Testis (tissue), 5 donors: ENCODE results near the genes CCSER1 and UNC5C.

GRCh38 chr4:89929320-89930159 is 34.9 kb downstream of the MMRN1 start:
- PRO-cap, 3 experiments: no peak in any of the 3 experiments
- RAMPAGE, long total RNA, 2 experiments: no peak in any of the 2 experiments
- RRBS: no CpG with 5 or more reads among the region's 4 CpGs

GRCh38 chr4:90127164-90128282 is at the start of gene CCSER1:
Gene CCSER1, plus strand, starts transcription at chr4:90127394.
- PRO-cap, 3 experiments: peak in 3 of 3 experiments; most common plus-strand start chr4:90127535 (in 2); most common minus-strand start chr4:90127289 (in 3)
- RAMPAGE, long total RNA, 2 experiments: start-site peak on the plus strand in 2 of 2 experiments, at chr4:90127445-90127585 at its widest, 309 to 465 reads per replicate
- RRBS: under 1% methylated on average over 49 of the region's 113 CpGs

DNA sequence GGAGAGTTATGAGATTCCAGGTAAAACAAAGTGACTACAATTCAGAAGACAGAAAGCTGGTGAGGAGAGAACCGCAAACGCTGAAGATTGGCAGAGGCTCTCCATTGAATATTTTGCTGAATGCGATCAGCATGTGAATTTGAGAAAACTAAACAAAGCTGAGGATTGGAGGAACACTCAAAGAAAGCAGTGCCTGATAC is 407.3 kb upstream of the GRID2 start:
- PRO-cap, 3 experiments: peak in 3 of 3 experiments; most common plus-strand start position 54 of the sequence (in 3)
- RAMPAGE, long total RNA, 2 experiments: no peak in any of the 2 experiments
- RRBS: no CpG with 5 or more reads among the region's 3 CpGs

- PRO-cap, 3 experiments: no peak in any of the 3 experiments
- RAMPAGE, long total RNA, 2 experiments: no peak in any of the 2 experiments
- RRBS: no CpG with 5 or more reads among the region's 2 CpGs
Measured at GRCh38 chr4:94407840-94408205, 43.9 kb upstream of the PDLIM5 start.

- PRO-cap, 3 experiments: no peak in any of the 3 experiments
- RAMPAGE, long total RNA, 2 experiments: no peak in any of the 2 experiments
- RRBS: no CpG with 5 or more reads among the region's 4 CpGs
Measured at GRCh38 chr4:94451296-94451612, 488 bp upstream of the PDLIM5 start.

GRCh38 chr4:94454169-94454950 is 2.6 kb downstream of the PDLIM5 start:
- PRO-cap, 3 experiments: no peak in any of the 3 experiments
- RAMPAGE, long total RNA, 2 experiments: no peak in any of the 2 experiments
- RRBS: no CpG with 5 or more reads among the region's 5 CpGs

DNA sequence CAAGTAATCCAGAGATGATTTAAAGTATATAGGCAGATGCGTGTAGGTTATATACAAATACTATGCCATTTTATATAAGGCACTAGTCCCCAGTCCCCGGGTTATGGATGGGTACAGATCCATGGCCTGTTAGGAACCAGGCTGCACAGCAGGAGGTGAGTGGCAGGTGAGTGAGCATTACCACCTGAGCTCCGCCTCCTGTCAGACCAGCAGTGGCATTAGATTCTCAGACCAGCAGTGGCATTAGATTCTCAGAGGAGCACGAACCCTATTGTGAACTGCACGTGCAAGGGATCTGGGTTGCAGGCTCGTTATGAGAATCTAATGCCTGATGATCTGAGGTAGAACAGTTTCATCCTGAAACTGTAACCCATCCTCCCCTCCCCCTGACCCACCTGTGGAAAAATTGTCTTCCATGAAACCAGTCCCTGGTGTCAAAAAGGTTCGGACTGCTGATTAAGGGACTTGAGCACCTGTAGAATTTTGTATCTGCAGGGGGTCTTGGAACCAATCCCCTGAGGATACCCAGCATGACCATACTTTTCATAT is 47.9 kb downstream of the PDLIM5 start:
- PRO-cap, 3 experiments: no peak in any of the 3 experiments
- RAMPAGE, long total RNA, 2 experiments: no peak in any of the 2 experiments
- RRBS: no CpG with 5 or more reads among the region's 7 CpGs

GRCh38 chr4:94537117-94537673 is 85.5 kb downstream of the PDLIM5 start:
- PRO-cap, 3 experiments: no peak in any of the 3 experiments
- RAMPAGE, long total RNA, 2 experiments: no peak in any of the 2 experiments

- PRO-cap, 3 experiments: no peak in any of the 3 experiments
- RAMPAGE, long total RNA, 2 experiments: no peak in any of the 2 experiments
- RRBS: no CpG with 5 or more reads among the region's 2 CpGs
Measured at GRCh38 chr4:94559562-94559977, 107.8 kb downstream of the PDLIM5 start.

DNA sequence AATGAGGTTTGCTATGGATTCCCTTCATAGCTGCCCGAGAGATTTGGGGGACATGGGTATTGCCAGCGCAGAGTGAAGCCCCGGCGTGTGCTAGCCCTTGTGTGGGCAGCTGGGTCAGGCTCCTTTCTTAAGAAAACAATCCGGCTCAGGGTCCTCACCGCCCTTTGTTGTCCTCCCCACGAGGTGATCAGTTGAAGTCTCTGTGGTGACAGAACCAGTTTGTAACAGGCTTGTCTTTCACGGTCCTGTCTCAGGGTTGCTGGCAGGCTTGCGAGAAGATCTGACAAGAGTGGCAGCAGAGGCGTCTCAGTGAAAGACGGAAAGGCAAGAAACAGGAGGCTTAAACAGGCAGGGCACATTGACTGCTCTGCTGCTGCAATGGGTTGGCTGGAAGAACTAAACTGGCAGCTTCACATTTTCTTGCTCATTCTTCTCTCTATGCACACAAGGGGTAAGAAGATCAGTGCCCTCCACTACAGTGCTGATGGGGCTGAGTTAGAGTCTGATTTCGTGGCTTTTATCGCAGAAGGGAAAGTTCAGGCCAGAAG is 293.6 kb downstream of the BMPR1B start:
- PRO-cap, 3 experiments: no peak in any of the 3 experiments
- RAMPAGE, long total RNA, 2 experiments: no peak in any of the 2 experiments
- RRBS: 76% methylated on average over 3 of the region's 13 CpGs

GRCh38 chr4:95318517-95318967 is 230.2 kb downstream of the UNC5C start:
- PRO-cap, 3 experiments: no peak in any of the 3 experiments
- RAMPAGE, long total RNA, 2 experiments: no peak in any of the 2 experiments
- RRBS: no CpG with 5 or more reads among the region's 3 CpGs

- PRO-cap, 3 experiments: peak in 3 of 3 experiments; most common plus-strand start chr4:95549115 (in 3); most common minus-strand start chr4:95548970 (in 3)
- RAMPAGE, long total RNA, 2 experiments: start-site peak on the plus strand in 1 of 2 experiments, at chr4:95549525-95549559 at its widest, 15 reads per replicate; start-site peak on the minus strand in 1 of 2 experiments, at chr4:95548858-95549217 at its widest, 587 reads per replicate
- RRBS: 1% methylated on average over 11 of the region's 88 CpGs
Measured at GRCh38 chr4:95548605-95549800, at the start of gene UNC5C. Gene UNC5C, minus strand, starts transcription at chr4:95548973.

- PRO-cap, 3 experiments: peak in 3 of 3 experiments; most common minus-strand start chr4:95549958 (in 3)
- RAMPAGE, long total RNA, 2 experiments: no peak in any of the 2 experiments
- RRBS: 1% methylated on average over 9 of the region's 19 CpGs
Measured at GRCh38 chr4:95549801-95550335, 1.1 kb upstream of the UNC5C start.

DNA sequence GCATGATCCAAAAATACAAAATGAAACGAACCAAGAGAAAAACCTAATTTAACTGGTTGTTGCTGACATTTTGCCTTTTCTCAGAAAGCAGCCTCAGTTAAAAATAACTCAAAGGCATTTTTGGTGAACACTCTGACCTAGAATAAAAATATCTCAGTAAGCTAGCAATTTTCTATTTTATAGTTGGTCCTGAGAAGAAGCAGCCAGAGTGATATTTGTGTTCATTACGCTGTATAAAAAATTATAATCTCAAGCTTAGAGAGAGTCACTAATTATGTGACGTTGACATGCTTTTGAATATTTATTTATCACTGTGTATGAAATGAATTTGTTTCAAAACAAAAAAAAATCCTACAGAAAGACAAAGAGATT is 74.2 kb upstream of the UNC5C start:
- PRO-cap, 3 experiments: no peak in any of the 3 experiments
- RAMPAGE, long total RNA, 2 experiments: no peak in any of the 2 experiments
- RRBS: no CpG with 5 or more reads among the region's 3 CpGs

- PRO-cap, 3 experiments: no peak in any of the 3 experiments
- RAMPAGE, long total RNA, 2 experiments: no peak in any of the 2 experiments
- RRBS: no CpG with 5 or more reads among the region's 3 CpGs
Measured at GRCh38 chr4:97337650-97337996, 805.7 kb downstream of the STPG2 start.

- PRO-cap, 3 experiments: no peak in any of the 3 experiments
- RAMPAGE, long total RNA, 2 experiments: no peak in any of the 2 experiments
- RRBS: no CpG with 5 or more reads among the region's 2 CpGs
Measured at GRCh38 chr4:97496554-97496954, 646.7 kb downstream of the STPG2 start.

DNA sequence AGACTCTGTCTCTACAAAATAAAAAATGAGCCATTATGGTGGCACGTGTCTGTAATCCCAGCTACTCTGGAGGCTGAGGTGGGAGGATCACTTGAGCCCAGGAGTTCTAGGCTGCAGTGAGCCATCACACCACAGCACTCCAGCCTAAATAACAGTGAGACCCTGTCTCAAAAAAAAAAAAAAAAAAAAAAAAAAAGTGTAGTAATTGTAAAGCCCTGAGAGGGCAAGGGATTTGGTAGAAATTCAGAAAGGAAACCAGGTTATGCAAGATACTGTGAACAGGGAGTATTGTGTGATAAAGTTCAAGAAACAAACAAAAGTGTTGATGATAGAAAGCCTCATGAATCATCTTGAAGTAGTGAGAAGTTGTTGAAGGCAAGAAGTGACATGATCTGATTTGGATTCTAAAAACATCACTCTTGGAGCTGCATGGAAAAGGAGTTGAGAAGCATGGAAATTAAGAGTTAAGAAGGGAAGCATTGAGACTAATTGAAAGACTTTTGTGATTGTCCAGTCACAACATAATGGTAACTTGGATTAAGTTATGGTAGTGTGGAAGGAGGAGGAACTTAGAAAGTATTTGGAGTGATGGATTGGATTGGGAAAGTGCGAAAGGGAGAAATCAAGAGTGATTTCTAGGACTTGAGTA is 102.2 kb downstream of the RAP1GDS1 start:
- PRO-cap, 3 experiments: no peak in any of the 3 experiments
- RAMPAGE, long total RNA, 2 experiments: no peak in any of the 2 experiments
- RRBS: no CpG with 5 or more reads among the region's 2 CpGs

- PRO-cap, 3 experiments: no peak in any of the 3 experiments
- RAMPAGE, long total RNA, 2 experiments: no peak in any of the 2 experiments
- RRBS: no CpG with 5 or more reads among the region's 2 CpGs
Measured at GRCh38 chr4:98399790-98400519, 138.8 kb downstream of the RAP1GDS1 start.

- PRO-cap, 3 experiments: peak in 3 of 3 experiments; most common minus-strand start chr4:98929971 (in 2)
- RAMPAGE, long total RNA, 2 experiments: start-site peak on the minus strand in 2 of 2 experiments, at chr4:98929957-98930060 at its widest, 82 to 278 reads per replicate
- RRBS: no CpG with 5 or more reads among the region's 18 CpGs
Measured at GRCh38 chr4:98929841-98930346, 961 bp upstream of the EIF4E start.

DNA sequence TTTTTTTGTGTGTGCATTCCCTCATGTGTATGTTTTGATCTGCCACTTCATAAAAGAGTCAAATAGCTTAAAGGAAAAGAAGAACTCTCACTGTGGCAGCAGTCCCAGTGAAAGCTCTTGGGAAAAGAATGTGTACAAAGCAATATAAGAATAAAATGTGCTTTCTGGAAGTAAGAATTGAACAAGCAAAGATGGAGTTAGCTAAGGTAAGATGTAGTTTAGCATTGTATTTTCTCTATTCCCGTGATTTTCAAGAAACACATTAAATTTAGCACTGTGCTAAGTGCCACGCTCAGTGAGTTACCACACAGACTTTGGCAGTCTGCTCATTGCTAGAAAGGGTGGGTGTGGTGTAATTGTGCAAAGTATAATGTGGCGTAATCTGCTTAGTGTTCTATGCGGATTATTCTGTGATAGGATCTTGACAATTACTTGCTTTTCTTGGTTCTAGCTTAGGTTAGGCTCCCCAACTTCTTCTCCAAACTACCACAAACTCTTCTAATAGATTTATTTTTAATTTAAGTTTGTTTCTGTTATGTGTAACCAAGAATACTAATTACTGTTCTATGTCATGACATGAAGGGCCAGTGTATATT is 13.5 kb downstream of the ADH6 start:
- PRO-cap, 3 experiments: no peak in any of the 3 experiments
- RAMPAGE, long total RNA, 2 experiments: no peak in any of the 2 experiments
- RRBS: no CpG with 5 or more reads among the region's 4 CpGs